Measurements from ENCODE around the genes HNRNPM, FBXL12 and UBL5.

- PRO-cap = no peak
Observed at GRCh38 chr19:8216570-8216978, 7.4 kb downstream of the CERS4 start.

DNA sequence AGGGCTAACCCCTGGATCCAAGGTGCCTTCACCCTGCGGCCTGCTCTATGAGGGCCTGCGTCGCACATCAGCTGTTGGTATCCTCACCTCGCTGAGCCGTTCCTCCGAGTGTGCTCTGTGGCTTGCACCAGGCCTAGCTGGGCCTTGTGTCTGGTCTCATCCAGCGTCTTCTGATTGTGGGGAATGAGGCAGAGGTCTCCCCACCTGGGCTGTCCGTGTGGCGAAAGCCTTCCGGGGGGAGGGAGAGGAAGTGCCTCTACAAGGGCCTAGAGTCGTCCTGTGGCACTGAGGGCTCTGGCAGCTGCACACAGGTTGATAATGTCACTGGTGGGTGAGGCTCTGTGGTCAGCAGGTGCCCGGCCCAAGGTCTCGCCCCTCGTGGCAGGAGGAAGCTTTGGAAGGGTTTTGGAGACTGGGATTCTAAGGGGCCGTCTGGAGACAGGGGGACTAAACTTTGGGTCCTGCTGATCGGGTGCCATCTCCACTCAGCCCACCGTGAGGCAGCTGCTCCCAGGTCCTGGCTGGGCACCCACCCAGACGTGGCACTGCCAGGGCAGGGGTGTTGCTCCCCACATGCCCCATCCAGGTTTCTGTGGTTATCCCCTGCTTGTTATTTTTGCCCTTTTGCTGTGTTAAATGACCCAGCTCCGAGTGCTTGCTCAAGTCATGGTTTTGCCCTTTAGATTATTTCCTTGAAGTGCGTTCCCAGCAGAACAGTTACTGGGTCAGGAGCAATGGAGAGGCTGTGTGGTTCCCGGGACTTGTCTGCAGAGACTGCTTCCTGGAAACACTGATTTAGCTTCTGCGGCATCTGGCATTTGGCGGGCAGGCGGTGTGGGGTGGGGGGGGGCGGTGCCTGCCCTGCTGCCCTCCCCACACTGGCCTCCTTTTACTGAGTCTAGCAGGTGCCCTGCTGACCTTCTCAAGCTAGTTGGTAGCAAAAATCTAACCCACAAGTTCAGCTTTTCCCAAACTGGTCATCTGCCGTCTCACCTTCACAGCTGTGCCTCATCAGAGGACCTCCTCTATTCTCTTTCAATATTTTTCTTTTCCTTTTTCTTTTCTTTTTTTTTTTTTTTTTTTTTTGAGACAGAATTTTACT, 1.8 kb downstream of the RAB11B start:
- PRO-cap = unidirectional peak, minus-strand start at position 769 of the sequence

DNA sequence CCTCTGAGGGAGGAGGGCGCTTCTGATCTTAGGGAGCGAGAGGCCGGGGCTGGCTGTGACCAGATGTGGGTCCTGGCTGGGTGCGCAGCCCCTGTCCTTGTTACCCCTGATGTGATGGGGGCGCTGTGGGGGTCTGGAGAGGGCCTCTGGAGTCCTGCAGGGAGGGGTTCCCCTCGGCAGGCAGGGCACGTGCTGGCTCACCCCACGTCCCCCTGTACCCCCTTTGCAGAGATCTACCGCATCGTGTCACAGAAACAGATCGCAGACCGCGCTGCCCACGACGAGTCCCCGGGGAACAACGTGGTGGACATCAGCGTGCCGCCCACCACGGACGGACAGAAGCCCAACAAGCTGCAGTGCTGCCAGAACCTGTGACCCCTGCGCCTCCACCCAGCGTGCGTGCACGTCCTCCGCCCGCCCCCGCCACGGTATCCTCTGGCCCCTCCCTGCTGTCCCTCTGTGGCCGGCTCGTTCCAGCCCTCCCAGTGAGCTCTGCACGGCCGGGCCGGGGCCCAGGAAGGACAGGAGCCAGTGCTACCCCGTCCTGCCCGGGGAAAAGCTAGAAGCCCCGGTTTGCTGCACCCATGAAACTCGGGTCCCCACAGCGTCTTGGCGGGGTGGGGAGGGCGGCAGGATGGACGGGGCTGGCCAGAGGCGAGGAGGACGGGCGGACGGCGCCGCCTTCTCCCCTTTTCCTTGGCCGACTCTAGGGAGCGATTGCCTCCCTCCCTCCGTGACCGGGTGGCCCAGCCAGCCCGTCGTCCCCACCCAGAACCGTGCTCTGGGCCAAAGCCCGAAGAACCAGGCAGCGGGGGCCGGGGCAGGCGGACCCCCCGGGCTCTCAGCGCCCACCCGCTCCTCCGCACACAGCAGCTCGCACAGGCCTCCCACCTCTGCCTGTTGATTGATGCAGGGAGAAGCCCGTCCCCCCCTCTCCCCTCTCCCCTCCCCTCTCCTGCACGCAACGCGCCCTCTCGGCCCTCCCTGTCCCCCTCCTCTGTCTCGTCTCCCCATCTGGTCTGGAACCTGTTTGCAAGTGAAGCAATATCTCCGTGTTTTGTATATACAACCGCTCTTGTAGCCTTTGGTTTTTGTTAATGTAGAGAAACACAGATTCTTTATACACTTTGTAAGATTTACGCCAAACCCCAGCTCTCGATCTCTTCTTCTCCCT, 9.5 kb upstream of the MARCHF2 start:
- PRO-cap = no peak

GRCh38 chr19:8417842-8418529, 4.9 kb downstream of the MARCHF2 start:
- PRO-cap = unidirectional peak, plus-strand start at chr19:8418107

DNA sequence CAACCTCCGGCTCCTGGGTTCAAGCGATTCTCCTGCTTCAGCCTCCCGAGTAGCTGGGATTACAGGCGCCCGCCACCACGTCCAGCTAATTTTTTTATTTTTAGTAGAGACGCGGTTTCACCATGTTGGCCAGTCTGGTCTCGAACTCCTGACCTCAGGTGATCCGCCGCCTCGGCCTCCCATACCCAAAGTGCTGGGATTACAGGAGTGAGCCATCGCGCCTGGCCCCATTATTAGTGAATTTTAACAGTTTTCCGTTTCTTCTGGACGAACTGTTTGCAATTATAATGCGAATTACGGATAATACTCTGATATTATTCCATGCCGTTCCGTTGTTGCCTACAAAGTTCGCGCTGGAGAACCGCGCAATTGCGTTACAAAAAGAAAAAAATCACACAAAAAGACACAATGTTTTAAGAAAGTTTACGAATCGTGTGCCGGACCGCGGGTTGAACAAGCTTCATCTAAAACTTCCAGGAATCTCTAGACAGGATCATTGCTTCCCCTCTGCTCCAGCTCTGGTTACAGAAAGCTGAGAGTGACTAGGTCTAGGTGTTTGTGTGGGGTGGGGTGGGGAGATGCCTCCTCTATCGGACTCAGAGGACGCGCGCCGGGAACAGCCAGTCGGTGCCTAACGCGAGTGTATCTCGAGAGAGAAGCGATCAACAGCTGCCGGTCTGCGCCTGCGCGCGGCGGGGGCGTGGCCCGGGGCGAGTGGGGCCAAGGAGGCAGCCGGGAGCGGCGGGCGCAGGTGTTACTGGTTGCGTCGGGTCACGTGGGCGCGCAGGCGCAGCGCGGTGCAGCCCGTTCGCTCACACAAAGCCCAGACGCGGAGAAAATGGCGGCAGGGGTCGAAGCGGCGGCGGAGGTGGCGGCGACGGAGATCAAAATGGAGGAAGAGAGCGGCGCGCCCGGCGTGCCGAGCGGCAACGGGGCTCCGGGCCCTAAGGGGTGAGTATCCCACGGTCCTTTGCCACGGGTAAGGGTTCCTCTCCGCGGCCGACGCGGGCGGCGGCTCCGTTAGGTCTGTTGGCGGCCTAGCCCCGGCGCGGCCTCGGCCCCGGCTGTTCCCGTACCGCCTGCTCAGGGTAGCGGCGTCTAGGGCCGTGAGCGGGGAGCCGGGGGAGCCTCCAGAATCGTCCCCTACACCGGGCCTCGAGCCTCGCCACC, at the start of gene HNRNPM:
HNRNPM (plus strand) TSS at position 815 of the 1,170 bp plus-strand sequence.
- PRO-cap = bidirectional peak, plus-strand start at position 826 of the sequence, minus-strand start at position 520 of the sequence

- PRO-cap = no peak
Observed at GRCh38 chr19:8468508-8469404, 24.0 kb downstream of the HNRNPM start.

DNA sequence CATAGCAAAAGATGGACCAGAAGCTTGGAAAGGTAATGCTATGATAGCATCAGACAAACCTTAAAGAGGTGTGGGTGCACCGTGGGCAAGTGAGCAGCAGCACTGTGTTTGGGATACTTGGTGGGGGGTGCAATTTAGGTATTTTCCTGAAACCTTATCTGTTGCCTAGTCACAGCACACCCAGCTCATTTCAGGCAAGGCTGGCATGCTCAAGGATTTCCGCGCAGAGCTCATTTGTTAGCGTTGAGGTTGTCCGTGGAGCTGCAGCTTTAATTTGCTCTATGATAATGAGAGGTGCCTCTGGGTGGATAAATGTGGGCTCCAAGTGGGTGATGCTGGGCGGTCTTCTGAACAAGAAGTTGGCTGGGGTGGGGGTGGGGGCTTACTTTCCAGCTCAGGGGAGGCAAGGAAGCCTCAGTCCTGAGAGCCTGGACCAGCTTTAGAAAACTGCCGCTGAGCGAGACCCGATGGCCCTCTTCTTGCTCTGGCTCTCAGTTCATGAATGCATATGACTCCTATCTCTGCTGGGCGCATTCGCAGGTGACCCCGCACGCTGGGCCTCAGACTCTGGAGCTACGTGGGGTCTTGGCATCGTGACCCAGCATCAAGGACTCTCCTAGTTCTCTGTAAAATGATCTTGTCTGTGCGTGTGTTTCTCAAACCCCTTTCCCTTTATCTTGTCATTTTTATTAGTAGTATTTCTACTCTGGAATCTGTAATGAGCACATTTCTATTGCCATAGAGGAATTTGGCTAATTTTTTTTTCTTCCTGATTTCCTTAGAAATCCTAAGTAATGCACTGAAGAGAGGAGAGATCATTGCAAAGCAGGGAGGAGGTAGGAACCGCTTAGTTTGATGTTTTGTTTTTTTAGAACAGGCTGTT, 19.8 kb downstream of the PRAM1 start:
- PRO-cap = no peak

- PRO-cap = no peak
Observed at GRCh38 chr19:8506754-8507231, 4.4 kb upstream of the PRAM1 start.

DNA sequence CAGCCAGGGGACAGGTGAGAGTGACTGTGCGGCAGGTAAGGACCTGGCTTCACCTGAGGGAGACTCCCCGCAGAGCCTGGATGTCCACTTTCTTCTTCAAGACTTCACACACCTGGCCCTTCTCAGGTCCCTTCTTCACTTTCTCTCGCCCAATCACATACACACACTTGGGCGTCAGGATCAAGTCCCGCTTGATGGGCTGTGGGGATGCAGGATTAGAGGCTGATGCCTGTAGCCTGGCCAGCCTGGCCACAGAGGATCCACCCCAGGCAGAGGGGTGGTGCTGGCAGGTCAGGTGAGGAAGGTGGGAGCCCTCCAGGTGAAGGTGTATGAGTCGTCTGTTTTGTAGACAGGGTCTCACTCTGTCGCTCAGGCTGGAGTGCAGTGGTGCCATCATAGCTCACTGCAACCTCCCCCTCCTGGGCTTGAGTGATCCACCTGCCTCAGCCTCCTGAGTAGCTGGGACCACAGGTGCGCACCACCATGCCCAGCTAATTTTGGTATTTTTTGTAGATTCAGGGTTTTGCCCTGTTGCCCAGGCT, 13.4 kb upstream of the ZNF414 start:
- PRO-cap = no peak

DNA sequence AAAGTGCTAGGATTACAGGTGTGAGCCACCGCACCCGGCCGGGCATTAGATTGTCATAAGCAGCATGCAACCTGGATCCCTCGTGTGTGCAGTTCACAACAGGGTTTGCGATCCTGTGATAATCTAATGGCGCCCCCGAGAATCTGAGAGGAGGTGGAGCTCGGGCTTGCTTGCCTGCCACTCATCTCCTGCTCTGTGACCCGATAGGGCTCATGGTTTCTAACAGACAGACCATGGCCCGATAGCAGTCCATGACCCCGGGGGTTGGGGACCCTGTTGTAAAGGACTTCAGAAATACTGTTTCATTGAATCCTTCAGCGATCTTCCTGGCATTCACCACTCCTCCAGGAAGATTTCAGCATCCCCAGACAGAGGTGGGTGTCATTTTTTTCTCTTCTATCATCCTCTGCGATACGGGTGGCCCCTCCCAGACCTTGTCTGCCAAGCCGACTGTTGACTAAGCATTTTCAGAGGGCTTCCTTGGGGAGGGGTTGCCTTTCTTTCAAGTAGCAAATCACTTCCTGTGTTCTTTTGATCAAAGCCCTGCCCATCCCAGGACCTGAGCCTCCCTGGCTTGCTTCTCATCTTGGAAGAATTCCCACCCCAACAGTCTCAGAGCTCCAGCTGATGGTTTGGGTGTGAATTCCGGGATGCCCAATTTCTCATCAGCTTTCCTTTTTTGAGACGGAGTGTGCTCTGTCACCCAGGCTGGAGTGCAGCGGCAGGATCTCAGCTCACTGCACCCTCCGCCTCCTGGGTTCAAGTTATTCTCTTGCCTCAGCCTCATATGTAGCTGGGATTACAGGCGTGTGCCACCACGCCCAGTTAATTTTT, 1.7 kb downstream of the MYO1F start:
- PRO-cap = bidirectional peak, plus-strand start at position 470 of the sequence, minus-strand start at position 440 of the sequence

GRCh38 chr19:8822767-8823296, 9.3 kb downstream of the ZNF558 start:
- PRO-cap = no peak

DNA sequence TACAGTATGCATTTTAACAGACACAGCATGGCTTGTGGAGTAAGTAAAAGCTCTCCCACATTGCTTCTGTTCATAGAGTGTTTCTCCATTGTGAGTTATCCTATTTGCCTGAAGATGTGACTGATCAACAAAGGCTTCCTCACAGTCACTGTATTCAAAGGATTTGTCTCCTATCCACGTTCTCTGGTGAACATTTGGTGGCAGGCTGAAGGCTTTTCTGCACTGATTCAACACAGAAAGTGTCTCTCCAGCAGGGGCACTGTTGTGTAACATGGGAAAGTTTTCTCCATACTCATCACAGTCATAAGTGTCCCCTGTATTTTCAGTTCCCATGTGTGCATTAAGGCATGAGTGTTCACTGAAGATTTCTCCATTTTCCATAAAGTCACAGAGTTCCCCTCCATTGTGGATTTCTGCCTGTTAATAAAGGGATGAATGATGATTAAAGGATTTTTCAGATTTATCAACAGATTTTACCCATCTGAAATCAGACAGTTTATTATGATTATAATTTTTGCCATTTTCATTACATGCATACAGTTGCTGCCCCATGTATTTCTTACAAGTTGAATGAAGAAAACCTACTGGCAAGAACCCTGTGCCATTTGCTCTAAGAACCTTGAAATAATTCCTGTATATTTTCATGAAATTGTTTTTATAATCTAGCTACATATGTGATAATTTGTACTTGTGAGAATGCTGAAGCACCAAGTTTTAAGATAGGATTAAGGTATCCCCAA, 17.4 kb downstream of the ZNF121 start:
- PRO-cap = no peak

DNA sequence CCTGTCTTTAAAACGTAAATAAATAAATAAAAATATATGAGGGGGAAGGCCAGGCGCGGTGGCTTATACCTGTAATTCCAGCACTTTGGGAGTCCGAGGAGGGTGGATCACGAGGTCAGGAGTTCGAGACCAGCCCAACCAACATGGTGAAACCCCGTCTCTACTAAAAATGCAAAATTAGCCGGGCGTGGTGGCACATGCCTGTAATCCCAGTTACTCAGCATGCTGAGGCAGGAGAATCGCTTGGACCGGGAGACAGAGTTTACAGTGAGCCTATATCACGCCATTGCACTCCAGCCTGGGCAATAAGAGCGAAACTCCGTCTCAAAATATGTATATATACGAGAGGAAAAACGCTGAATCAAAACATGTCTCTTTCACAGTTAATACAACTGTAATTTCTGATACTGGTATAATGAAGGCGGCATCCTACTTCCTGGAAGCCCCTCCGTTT, 903 bp downstream of the ZNF846 start:
- PRO-cap = no peak

DNA sequence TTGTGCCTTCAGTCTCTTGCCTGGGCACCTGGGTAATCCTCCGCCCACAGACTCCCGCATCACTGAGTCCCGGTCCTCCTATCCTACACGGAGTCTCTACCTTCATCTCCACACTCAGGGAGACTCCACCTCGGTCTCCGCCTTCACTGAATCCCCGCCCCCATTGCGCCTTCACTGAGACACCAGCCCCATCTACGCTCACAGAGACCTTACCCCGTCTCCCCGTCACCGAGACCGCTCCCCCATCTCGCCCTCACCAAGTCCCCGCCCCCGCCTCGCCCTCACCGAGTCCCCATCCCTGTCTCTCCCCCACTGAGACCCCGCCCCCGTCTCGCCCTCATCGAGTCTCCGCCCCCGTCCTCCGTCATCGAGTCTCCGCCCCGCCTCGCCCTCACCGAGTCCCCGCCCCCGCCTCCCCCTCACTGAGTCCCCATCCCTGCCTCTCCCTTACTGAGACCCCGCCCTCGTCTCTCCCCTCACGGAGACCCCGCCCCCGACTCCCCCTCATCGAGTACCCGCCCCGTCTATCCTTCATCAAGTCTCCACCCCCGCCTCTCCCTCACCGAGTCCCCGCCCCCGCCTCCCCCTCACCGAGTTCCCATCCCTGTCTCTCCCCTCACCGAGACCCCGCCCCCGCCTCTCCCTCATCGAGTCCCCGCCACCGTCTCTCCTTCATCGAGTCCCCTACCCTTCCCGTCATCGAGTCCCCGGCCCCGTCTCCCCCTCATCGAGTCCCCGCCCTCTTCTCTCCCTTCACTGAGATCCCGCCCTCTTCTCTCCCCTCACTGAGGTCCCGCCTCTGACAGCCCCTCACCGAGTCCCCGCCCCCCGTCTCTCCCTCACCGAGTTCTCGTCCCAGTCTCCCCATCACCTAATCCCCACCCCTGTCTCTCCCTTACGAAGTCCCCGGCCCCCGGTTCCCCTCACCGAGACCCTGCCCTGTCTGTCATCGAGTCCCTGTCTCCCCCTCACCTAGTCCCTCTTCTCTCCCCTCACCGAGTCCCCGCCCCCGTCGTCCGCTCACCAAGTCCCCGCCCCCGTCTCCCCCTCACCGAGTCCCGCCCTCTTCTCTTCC, 23.3 kb upstream of the ZNF846 start:
- PRO-cap = unidirectional peak, minus-strand start at position 165 of the sequence; unidirectional peak, minus-strand start at position 194 of the sequence; unidirectional peak, minus-strand start at position 263 of the sequence; unidirectional peak, minus-strand start at position 988 of the sequence

GRCh38 chr19:9810337-9811692, 8.1 kb downstream of the FBXL12 start:
- PRO-cap = no peak

- PRO-cap = bidirectional peak, plus-strand start at chr19:9818846, minus-strand start at chr19:9818829; unidirectional peak, minus-strand start at chr19:9819073
Observed at GRCh38 chr19:9818530-9819381, at the start of gene FBXL12. TSS of gene FBXL12 (minus strand) at chr19:9819079.

DNA sequence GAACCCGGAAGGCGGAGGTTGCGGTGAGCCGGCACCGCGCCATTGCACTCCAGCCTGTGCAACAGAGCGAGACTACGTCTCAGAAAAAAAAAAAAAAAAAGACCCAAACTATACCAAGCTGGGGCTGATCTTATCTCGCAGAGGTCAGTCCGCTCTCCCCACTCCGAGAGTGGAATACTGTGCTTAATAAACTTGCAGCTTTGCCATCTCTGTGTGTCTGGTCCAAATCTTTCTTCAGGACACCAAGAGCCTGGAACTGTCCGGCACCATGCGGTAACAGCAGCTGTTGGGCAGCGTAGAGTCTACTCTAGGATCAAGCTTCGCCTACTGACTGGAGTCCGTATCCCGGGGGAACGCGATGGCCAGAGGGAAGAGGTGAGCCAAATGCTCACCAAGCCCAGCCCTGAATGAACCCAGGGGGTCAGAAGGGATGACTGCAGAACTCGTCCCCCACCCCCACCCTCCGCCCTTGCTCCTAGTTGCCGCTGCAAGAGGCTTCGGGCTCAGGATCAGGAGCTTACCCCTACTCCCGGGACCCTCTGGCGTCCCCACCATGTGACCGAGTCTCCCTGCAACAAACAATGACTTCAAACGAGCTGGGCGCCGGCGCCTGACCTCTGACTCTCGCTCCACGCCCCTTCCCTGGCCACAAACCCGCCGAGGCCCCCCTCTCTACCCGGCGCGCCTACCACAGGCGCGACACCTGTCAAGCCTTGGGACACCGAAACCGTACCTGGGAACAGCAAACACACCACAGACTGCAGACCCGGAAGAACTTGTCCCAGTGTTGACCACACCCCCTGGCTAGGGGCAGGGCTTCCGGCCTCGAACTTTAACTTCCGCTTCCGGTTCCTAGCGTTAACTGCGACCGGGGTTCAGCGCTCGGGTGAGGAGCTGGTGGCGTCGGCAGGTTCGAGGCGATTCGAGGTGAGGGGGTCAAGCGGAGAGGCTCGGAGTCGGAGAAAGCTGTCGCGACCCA, at the start of gene UBL5:
UBL5 (plus strand) TSS at position 861 of the 979 bp plus-strand sequence.
- PRO-cap = bidirectional peak, plus-strand start at position 861 of the sequence, minus-strand start at position 583 of the sequence

GRCh38 chr19:9935457-9936154, 709 bp downstream of the OLFM2 start:
- PRO-cap = no peak

- PRO-cap = unidirectional peak, minus-strand start at chr19:10086737
Observed at GRCh38 chr19:10086533-10087421, 660 bp downstream of the SHFL start.

DNA sequence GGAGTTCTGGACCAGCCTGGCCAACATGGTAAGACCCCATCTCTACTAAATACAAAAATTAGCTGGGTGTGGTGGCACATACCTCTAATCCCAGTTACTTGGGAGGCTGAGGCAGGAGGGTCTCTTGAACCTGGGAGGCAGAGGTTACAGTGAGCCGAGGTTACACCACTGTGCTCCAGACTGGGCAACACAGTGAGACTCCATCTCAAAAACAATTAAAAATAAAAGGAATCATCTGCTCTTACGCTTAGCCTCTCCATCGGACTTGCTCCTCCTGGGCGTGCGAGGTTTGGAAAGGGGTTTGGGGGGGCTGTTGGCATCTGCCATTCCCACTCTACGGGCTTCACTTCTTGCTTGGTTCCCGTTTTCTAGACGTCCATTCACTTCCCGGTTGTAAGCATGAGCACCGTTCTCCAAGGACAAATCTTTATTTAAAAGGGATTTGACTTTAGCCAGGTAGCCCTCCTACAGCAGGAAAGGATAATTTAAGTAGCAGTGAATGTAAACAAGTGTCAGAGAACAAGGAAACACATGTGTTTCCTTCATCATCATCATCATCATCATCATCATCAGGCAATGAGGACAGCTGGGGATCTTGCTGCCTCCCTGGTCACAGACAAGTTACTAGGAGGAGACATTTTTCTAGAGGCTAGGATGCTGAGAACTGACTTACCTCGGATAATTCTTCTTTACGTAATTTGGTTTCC, 14.5 kb downstream of the DNMT1 start:
- PRO-cap = no peak

All from bronchial lymph node (tissue), 1 donor.